AG10803 (cell line): Measurements from ENCODE around the gene RFPL2.

DNA sequence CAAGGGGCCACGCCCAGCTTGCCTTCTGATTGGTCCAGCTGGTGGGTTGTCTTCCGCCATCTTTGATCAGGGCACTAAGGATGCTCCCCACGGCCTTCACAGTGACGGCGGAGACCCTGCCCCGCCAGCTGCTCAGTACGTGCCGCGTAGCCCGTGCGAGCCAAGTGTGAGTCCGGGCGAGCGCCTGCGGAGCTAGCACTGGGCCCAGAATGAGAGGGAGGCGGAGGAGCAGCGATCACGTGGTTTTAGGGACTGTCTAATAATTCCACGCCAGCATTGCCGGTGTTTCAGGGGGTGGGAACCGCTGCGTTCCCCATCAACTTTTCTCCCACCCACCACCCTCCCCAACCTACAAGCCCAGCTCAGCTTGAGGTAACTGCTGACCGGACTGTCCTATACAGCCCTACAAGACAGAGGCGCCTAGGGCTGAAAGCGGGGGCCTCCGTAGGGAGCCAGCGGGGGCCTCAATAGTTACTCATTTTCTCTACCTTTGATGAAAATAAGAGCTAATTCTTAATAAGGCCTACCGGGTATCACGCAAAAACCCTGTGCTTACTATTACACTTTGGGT, 1.5 kb upstream of the MTFP1 start:
- RRBS, result 1% methylated on average over 9 of the region's 29 CpGs

GRCh38 chr22:30634173-30634903, 1.2 kb upstream of the SLC35E4 start:
- RRBS, result no CpG with 5 or more reads among the region's 20 CpGs

- RRBS, result no CpG with 5 or more reads among the region's 14 CpGs
Observed at GRCh38 chr22:30934705-30935531, 33.7 kb downstream of the MORC2 start.

- RRBS, result 2% methylated on average over 24 of the region's 61 CpGs
Observed at GRCh38 chr22:31083956-31085148, 3.2 kb downstream of the SMTN start.

DNA sequence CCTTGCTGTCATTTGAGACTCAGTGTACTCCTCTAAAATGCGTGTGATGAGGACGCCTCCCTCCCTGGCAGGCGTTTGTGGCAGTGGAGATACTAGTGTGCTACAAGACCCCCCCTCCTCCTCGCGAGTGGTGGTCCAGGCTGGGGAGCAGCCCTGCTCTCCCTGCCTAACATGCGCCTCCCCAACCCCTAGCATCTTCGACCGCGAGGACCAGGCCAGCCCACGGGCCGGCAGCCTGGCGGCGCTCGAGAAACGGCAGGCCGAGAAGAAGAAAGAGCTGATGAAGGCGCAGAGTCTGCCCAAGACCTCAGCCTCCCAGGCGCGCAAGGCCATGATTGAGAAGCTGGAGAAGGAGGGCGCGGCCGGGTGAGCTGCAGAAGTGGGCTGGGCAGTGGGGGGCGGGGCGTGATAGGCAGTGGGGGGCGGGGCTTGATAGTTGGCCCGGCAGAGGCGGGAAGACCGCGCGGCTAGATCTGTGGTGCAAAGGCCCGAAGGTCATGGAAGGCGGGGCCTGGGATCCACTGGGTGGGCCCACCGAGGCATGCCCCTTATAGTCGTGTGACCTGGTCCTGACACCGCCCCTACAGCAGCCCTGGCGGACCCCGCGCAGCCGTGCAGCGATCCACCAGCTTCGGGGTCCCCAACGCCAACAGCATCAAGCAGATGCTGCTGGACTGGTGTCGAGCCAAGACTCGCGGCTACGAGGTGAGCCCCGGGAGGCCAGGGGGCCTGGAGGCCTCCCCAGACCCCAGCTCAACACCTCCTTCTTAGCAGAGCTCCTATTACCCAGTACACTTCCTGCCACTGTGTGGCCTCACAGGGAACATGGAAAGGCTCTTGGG, 8.7 kb downstream of the SELENOM start:
- RRBS, result 6% methylated on average over 3 of the region's 47 CpGs

DNA sequence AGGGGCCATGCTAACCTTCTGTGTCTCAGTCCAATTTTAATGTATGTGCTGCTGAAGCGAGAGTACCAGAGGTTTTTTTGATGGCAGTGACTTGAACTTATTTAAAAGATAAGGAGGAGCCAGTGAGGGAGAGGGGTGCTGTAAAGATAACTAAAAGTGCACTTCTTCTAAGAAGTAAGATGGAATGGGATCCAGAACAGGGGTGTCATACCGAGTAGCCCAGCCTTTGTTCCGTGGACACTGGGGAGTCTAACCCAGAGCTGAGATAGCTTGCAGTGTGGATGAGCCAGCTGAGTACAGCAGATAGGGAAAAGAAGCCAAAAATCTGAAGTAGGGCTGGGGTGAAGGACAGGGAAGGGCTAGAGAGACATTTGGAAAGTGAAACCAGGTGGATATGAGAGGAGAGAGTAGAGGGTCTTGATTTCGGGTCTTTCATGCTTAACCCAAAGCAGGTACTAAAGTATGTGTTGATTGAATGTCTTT, 10.7 kb downstream of the LIMK2 start:
- RRBS, result no CpG with 5 or more reads among the region's 4 CpGs

DNA sequence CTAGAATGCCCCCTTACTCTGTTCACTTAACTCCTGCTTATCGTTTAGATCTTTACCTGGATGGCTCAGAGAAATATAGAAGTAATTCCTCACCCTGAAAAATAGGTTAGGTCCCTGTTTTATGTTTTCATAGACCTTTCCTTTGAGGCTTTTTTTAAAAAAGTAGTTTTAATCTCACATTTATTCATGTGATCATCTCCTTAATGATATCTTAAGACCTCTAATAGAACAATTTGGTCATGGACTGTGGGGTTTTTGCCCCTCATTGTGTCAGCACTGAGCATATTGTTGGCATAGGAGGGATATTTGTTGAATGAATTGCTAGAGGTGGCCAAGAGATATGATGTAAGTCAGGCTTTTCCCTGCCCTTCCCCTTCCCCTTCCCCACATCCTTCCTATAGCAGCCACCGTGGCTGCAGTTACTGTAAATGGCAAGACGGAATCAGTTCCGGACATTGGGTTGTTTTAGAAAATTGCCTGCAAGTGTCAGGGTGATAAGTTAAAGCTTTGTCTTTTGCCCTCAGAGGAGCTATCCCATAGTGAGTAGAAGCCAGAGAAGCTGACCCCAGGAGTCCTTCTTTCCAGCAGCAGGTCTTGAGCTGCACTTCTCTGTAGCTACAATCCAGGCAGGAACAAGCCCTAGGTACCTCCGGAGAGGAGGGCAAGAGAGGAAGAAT, 22.9 kb downstream of the LIMK2 start:
- RRBS, result no CpG with 5 or more reads among the region's 5 CpGs

DNA sequence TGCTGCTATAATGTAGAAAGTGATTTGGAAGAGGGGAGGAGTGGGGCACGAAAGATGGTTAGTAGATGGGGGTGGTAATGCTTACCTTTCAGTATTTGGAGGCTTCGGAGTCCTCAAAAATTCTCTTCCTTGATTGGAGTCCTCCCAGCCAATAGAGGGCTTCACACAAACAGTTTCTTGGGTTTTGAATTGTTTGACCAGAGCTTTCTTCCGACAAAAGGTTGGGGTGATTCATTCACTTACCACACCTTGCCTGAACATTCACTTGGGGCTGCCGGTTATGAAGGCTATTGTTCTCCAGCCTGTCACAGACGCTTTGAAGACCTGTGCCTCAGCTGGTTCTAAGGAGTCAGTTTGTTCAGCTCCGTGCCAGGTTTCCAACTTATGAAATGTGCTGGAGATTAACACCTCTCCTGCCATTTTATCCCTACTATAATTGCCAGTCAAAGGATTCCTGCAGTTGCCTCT, 31.2 kb downstream of the LIMK2 start:
- RRBS, result no CpG with 5 or more reads among the region's 6 CpGs

- RRBS, result 16% methylated on average over 5 of the region's 20 CpGs
Observed at GRCh38 chr22:31247721-31248825, 36.0 kb downstream of the LIMK2 start.

GRCh38 chr22:31271485-31272090, 20.7 kb downstream of the PIK3IP1 start:
- RRBS, result no CpG with 5 or more reads among the region's 3 CpGs

- RRBS, result 2% methylated on average over 43 of the region's 75 CpGs
Observed at GRCh38 chr22:31290803-31291603, 1.3 kb downstream of the PIK3IP1 start.

DNA sequence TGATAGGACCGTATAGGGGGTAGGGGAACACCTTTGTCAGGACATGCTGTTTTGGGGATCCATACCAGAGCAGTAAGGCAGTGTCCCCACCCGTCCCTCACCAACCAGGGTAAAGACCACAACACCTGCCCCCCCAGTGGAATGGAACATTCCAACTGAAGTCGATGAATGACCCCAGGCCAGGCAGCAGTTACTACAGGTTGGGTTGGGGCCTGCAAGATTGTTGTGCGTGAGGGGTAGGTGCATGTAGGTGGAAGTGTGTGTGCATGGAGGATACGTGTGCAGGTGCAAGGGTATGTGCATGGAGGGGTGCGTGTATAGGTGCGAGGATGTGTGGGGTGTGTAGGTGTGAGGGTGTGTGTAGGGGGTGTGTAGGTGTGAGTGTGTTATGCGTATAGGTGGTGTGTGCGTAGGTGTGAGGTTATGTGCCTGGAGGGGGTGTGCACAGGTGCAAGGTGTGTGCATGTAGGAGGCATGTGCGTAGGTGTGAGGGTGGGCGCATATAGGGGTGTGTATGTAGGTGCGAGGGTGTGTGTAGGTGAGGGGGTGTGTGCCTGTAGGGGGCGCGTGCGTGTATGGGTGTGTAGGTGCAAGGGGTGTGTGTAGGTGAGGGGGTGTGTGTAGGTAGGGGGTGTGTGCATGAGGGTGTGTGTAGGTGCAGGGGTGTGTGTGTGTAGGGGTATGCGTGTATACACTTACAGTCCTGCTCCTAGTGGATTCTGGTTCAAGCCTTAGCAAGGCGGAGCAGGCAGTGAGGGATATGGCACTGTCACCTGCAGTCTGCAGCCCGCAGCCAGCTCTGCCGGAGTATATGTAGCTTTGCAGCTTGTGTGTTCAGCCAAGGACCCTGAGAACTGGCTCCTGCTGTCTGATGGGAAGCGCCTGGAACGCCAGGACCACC, 32.8 kb downstream of the PISD start:
- RRBS, result no CpG with 5 or more reads among the region's 21 CpGs

GRCh38 chr22:31630140-31630689, 31.8 kb downstream of the PISD start:
- RRBS, result 1% methylated on average over 28 of the region's 40 CpGs

- RRBS, result no CpG with 5 or more reads among the region's 5 CpGs
Observed at GRCh38 chr22:31635083-31635482, 26.9 kb downstream of the PISD start.

DNA sequence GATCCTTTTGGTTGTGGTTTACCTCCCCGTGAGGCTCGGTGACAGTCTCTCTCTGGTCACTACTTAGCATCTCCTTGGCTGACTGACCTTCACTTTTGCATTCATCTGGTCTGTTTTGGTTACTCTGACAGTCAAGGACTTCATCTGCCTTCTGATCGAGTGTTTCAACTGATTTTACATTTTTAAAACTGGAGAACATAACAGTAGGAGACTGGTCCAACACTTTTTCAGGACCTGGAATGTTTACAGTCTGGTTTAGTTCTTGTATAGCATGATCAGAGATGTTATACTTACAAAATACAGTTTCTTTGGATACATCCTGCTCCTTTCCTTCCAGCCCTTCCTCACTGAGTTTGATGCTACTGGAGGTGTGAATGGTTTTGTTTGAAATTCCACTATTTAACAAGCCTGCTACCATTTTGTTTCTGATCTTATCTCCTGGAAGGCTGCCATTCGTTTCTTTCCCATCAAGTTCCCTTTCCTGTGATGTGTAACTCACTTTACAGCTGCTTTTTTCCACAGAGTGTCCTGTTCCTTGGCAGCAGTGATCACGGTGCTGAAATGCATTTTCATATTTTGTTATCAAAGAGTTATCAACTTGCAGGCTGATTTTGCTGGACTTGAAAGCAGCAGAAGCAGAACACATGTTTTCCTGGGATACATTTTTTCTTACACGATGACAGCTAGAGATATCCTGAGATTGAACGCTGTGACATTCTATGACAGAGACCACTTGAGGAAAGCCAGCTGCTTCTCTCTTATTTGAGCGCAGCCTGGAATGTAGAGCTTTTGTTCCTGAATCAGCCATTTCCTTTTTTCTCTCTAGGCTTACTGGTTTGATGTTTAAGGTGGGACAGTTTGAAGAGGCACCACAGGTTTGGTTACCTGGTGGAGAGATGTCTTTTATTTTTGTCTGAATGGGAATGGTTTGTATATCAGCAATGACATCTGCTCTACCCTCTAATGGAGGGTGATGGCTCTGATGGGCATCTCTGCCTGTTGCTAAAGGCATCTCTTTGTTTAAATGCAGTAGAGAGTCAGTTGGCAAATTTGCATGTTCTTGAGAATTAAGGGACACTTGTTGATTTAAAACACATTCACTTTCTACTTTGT, 34.8 kb downstream of the PRR14L start:
- RRBS, result no CpG with 5 or more reads among the region's 8 CpGs

DNA sequence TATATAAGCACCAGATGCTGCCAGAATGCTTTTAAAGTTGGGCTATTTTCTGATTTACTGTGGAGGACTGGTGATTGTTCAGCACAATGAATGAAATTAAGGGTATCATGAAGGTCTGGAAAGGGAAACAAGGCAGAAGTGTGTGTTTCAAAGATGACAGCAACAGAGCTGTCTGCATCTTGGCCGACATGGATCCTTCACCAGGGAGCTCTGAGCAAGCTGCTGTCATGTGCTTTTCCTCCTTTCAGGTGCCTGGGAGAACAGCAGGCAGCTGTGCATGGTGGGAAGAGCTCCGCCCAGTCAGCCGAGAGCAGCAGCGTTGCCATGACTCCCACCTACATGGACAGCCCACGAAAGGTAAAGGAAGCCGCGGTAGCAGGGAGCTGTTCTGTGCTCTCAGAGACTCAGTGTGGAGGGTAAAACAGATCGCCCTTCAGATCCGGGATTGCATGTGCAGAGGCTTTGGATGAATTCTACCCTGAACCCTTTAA, 87.1 kb upstream of the YWHAH start:
- RRBS, result 31% methylated on average over 1 of the region's 9 CpGs

- RRBS, result 5% methylated on average over 4 of the region's 45 CpGs
Observed at GRCh38 chr22:31970460-31971226, 26.3 kb downstream of the YWHAH start.

DNA sequence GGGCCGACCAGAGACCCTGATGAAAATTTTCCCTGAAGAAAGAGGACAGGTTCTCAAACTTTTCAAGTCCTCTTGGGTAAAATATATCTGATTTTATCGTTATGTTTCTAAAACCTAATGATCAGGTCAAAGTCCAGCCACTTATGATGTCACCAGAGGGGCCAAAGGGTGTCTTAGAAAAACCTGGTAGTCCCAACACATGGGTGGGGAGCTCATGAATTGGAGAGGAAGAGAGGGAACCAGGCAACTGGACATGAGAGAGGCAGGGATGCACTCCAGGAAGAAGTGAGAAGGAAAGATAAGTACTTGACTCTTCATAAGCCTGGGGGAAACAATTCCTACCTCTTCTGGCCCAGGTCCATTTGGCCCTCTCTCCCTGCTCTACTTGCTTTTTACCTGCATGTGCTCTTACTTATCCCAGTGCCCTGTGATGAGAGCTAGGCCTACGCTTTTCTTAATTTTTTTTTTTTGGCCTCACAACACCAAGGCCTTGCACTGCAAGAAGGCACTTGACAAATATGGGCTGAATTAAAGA, 9.3 kb downstream of the SLC5A1 start:
- RRBS, result no CpG with 5 or more reads among the region's 3 CpGs

DNA sequence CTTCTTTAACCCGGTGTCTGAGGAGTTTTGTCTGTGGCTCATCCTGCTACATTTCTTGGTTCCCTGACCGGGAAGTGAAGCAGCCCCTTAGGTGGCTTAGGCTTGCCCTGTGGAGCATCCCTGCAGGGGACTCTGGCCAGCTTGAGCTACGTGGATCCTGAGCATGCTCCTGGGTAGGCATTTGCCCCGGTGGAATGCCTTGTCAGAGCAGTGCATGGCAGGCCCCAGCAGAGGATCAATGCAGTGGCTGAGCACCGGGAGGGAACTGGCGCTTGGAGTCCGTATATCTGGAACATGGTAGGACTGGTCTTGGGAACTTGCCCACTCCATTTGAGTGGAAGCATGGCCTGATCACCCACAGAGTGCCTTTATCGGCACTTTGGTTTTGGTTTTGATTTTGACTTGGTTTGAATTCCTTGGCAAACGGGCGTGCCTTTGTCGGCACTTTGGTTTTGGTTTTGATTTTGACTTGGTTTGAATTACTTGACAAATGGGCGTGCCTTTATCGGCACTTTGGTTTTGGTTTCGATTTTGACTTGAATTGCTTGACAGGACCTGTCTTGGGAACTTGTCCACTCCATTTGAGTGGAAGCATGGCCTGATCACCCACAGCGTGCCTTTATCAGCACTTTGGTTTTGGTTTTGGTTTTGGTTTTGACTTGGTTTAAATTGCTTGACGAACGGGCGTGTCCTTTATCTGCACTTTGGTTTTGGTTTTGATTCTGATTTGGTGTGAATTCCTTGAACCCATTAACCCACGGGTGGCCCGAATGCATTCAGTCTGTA, 21.3 kb downstream of the C22orf42 start:
- RRBS, result no CpG with 5 or more reads among the region's 20 CpGs

DNA sequence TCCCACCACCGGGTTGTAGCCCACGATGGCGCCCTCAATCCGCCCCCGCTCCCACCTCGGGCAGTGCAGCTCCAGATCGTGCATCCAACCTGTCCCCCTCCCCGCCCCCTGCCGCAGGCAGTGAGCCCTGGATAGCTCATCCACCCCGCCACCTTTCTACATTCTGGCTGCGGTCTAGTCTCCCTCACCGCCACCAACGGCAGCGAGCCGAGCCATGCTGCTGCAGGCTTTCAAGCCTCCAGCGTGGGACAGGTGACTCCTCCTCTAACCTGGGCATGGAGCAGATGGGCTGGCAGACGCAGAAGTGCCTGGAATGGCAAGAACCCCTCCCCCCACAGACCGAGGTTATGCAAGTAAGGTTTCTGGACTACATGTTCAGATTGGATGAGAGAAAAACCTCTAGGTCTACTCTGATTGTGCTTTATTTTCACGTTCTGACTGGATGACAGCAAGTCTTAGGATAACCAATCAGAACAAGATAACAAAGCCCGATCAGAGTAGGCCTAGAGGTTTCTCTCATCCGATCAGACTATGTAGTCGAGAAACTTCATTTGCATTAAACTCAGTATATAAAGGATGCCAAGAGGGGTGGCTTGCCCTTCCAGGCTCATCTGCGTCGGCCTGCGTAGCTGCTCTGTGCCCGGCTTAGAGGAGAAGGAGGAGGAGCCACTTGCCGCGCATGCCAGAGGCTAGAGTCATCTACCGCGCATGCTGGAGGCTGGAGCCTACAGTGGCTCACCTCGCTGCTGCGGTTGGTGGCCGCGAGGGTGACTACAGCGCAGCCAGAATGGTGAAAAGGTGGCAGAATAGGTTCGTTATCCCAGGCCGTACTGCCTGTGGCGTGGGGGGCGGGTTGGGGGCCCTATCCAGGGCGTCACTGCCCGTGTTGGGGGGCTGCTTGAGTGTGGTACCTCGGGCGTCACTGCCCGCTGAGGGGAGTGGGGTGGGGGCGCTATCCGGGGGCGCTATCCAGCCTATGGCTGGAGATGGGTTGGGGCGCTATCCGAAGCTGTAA, at the start of gene RFPL2:
Gene RFPL2, minus strand, starts transcription at position 636 of the 1,015 bp plus-strand sequence.
- RRBS, result 72% methylated on average over 1 of the region's 49 CpGs